ENCODE measurements around the genes CHMP5 and PRSS3.

DNA sequence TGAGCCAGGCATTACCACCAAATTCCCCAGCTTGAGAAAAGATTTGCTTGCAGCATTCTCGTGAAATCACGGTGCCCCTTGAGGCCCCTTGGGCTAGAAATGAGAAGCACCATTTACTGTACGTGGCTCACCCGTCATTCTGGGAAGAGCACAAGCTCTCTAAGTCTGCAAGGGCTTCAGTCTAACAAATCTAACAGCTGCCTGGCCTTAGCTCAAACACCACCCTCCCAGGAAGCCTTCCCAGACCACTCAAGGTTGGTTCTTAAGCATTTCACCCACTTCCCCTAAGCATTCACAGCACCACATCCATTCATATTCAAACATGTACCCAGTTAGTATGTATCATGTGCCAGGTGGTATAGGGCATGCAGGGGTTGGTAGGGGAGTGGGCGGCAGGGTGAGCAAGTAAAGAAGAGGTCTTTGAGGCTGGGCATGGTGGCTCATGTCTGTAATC, 26.3 kb downstream of the B4GALT1 start:
- PRO-cap, result no peak
- RAMPAGE, long total RNA, 3 experiments, result no peak in any of the 3 experiments

DNA sequence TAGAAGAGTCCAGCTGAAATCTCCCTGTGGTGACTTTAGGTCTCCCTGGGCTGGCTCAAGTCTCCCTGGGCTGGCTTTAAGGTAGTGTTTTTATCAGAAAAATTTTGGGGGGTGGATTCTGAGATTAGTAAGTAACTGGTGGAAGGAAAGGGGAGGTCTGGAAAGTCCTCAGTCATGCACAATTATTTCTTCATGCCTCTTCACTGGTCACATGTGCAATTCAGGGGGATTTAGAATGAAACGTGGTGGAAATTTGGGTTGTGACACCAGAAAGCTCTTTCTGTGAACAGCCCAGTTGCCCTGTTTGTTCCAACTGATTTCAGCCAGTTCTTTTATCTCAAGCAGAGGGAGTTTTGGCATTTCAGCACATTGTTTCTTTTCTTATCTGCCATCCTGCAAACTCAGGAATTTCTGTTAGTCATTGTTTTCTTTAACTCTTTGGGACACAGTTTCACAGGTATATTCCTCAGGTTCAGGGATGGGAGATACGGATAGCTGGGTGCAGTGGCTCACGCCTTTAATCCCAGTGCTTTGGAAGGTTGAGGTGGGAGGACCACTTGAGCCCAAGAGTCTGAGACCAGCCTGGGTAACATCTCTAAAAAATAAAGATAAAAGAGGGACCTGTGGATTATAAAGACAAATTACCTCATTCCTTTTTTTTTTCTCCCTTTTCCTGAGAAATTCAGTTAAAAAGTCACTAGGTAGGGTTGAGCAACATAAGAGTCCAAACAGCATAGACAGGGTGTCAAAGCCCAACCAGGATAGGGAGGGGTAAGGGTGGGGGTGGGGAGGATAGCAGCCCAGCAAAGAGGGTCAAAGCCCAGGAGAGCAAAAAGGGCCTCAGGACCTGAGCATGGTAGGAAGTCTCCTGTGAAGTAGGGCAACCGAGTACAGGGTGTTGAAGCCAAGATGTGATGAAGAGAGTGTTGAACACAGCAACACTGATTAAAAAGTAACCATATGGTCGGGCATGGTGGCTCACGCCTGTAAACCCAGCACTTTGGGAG, 5.3 kb upstream of the B4GALT1 start:
- PRO-cap, result no peak
- RAMPAGE, long total RNA, 3 experiments, result no peak in any of the 3 experiments

- PRO-cap, result no peak
- RAMPAGE, long total RNA, 3 experiments, result no peak in any of the 3 experiments
These were observed 17.8 kb upstream of the B4GALT1 start for GRCh38 chr9:33184976-33185336.

GRCh38 chr9:33202509-33202928, 35.4 kb upstream of the B4GALT1 start:
- PRO-cap, result no peak
- RAMPAGE, long total RNA, 3 experiments, result no peak in any of the 3 experiments

DNA sequence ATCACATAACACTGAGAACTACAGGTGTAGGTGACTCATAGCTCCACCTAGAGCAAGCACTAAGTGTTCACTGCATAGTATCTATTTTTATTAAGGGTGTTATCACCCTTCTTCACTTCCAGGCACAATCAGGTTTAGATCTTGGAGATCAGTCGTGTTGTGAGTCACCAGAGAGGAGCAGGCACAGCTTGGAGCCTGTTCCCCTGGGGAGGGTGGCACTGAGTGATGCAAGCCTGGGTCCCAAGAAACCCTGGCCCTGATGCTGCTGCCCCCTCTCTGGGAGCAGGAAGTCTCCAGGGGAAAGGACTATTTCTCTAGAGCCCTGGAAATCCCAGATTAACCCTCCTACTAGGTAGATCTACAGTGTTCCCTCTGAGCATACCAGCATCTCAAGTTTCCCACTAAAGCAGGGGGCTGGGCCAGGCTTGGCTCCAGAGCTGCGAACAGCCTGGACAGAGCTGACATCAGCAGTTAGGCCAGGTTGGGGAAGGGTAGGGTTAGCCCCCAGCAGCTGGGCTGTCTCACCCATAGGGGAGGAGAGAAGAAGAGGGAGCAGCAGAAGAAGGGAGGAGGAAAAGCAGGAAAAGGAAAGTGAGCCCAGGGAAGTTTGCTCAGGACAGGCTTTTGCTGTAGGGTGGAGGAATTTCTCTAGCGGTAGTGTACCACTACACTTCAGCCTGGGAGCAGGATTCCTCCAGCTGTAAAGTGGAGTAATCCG, 28.1 kb upstream of the SPINK4 start:
- PRO-cap, result no peak
- RAMPAGE, long total RNA, 3 experiments, result no peak in any of the 3 experiments

DNA sequence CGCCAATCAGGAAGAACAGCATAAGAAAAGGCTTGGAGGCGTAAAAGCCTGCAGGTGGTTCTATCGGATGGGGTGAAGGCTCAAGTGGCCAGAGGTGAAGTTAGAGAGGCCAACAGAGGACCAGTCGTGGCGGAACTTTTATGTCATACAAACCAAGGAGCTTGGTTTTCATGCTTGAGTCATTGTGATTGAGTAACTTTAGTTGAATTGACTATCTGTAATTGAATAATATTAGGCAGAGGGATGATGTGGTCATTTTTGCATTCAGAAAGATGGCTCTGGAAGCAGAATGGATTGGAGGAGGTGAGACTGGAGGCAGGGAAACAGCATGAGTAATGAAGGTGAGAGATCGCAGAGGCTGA, 7.2 kb upstream of the SPINK4 start:
- PRO-cap, result no peak
- RAMPAGE, long total RNA, 3 experiments, result no peak in any of the 3 experiments

DNA sequence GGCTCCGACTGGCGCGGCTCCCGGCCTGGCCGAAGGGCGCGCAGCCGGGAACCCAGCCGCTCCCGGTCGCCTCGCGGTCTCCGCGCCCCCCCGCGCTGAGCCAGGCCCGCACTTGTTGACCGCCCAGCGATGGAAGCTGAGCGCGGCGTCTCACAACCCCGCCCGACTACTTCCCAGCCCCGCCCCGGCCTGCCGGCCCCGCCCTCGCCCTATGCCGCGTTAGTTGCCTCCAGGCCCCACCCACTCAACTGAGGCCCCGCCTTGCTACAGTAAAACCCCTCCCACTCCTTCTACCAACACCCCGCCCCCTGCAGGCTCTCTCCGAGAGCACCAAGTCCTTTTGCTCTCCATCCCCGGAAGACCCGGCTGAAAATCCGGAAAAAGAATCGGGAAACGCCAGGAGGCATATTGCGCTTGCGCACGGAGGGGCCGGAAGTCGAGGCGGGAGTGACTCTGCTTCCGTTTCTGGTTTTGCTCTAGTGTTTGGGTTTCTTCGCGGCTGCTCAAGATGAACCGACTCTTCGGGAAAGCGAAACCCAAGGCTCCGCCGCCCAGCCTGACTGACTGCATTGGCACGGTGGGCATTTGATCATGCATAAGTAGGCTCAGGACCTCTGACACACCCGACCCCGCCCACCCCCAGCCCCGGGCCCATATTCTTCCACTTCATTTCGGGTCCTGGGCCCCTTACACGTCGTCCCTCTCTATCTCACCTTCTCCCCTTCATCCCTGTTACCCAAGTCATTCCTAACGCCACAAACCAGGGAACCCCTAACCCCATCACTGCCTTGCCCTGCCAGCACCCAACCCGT, at the start of gene CHMP5:
Gene CHMP5 (plus strand): TSS at position 479 of the 812 bp plus-strand sequence.
- PRO-cap, result bidirectional peak, plus-strand start at position 468 of the sequence, minus-strand start at position 138 of the sequence
- RAMPAGE, long total RNA, 3 experiments, result start-site peak on the plus strand in 3 of 3 experiments, centred at positions 471 to 476 of the sequence, 268 to 594 reads per replicate

GRCh38 chr9:33348898-33350144, 53.0 kb downstream of the AQP7 start:
- PRO-cap, result no peak
- RAMPAGE, long total RNA, 3 experiments, result no peak in any of the 3 experiments

DNA sequence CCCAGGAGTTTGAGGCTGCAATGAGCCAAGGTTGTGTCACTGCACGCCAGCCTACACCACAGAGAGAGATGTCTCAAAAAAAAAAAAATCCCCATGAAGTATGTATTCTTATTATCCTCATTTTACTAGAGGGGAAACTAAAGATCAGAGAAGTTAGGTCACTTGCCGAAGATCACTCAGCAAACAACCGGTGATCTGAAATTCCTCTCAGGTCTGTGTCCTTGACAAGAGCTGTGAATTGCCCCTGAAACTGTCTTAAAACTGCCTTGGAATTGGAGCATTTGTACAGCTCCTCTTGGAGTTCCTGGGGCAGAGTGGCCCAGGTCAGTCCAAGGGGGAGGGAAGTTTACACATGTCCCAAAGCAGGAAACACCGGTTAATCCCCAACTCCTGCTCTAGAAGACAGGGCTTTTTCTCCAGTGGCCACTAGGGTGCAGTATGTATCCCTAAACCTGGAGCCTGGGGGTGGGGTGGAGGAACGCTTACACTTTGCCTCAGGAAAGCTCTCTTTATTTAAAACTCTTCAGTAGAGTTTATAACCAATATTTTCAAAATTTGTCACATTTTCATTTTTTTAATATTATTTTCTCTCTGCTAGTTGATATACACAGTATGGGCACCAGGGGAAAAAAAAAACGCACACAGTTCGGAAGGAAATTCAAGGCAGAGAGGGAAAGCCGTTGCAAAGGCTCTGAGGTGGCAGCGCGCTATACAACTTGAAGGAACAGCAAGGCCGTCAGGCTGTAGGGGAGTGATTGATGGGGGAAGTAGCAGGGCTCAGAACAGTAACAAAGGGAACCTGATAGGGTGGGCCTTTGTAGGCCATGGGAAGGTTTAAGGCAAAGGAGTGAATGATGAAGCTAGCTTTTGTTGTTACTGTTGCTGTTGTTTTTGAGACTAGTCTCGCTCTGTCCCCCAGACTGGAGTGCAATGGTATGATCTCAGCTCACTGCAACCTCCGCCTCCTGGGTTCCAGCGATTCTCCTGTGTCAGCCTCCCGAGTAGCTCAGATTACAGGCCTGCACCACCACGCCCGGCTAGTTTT, 27.4 kb downstream of the AQP7 start:
- PRO-cap, result no peak
- RAMPAGE, long total RNA, 3 experiments, result no peak in any of the 3 experiments

DNA sequence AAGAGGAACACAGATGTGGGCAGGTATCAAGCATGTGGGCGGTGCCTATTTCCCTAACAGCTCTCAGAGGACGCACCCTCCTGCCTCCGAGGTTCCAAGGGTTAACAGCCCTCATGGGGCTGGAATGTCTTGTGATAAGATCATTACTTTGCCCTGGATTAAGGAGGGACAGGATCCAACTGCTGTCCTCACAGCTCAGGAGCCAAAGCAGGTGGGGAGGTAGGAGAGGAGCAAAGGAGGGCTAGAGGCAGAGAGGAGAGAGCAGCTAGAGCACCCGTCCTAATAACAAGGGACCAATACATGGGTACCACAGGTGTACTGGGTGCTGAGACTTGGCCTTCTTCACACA, 9.9 kb downstream of the AQP7 start:
- PRO-cap, result no peak
- RAMPAGE, long total RNA, 3 experiments, result no peak in any of the 3 experiments

GRCh38 chr9:33403135-33403850, 925 bp upstream of the AQP7 start:
- PRO-cap, result no peak
- RAMPAGE, long total RNA, 3 experiments, result no peak in any of the 3 experiments

- PRO-cap, result no peak
- RAMPAGE, long total RNA, 3 experiments, result no peak in any of the 3 experiments
These were observed 13.3 kb upstream of the ANKRD18B start for GRCh38 chr9:33510623-33511345.

DNA sequence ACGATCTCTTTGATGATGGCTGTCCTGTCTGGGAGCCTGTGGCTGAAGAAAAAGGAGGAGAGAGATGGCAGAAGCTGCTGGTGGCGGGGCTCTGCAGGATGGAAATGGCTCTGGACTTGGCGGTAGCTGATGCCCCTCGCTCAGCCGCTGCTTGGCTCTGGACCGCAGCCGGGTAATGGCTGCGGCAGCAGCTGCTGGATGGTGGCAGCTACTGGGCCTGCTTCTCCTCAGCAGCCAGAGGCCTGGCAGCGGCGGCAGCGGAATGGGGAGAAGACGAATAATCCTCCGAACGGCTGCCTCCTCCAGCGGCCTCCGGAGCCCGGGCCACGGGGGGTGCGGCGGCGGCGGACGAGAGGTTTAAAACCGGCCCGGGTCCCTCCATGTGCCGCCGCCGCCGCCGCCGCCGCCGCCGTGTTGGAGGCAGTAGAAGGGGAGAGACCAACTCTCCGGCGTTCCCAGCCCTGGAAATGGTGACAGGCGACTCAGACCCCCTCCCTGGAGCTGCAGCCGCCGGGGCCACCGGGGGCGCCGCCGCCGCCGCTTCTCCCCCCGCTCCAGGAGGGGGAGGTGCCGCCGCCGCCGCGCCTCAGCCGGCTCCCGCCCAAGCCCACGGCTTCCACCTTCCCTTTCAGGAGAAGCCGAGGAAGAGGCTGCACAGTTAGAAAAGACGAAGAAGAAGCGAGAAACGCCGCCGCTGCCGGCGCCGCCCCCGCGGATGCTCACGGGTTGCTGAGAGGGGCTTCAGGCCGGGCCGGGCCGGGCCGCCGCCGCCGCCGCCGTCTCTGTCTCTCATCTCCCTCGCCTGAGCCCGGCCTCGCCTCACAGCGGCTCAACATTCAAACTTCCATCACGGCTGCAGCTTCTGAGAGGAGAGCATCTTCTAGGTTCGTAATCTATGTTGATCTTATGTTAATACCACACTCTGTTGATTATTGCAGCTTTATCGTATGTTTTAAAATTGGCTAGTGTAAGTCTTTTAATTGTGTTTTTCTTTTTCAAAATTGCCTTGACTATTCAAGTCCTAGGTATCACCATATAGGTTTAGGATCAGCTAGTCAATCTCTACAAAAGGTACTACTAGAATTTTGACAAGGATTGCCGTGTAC, 118.4 kb upstream of the PRSS3 start:
- PRO-cap, result no peak
- RAMPAGE, long total RNA, 3 experiments, result no peak in any of the 3 experiments

DNA sequence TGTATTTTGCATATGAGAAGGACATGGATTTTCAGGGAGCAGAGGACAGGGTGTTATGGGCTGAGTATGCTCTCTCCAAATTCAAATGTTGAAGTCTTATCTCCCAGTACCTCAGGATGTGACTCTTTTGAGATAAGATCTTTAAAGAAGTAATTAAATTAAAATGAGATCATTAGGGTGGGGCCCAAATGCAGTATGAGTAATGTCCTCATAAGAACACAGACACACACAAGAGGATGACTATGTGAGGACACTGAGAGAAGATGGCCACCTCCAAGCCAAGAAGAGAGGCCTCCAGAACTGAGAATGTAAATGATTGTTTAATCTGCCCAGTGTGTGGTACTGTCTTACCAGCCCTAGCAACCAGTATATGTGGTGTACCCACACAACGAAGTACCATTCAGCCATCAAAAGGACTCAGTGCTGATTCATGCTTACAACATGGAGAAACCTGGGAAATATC, 24.9 kb upstream of the PRSS3 start:
- PRO-cap, result no peak
- RAMPAGE, long total RNA, 3 experiments, result no peak in any of the 3 experiments

GRCh38 chr9:33795064-33795747, at the start of gene PRSS3:
Gene PRSS3 (plus strand): TSS chr9:33795561.
- PRO-cap, result no peak
- RAMPAGE, long total RNA, 3 experiments, result no peak in any of the 3 experiments

GRCh38 chr9:33911734-33912306, 94.9 kb downstream of the UBE2R2 start:
- PRO-cap, result no peak
- RAMPAGE, long total RNA, 3 experiments, result start-site peak on the plus strand in 1 of 3 experiments, at chr9:33912012-33912046 at its widest, 14 reads per replicate

DNA sequence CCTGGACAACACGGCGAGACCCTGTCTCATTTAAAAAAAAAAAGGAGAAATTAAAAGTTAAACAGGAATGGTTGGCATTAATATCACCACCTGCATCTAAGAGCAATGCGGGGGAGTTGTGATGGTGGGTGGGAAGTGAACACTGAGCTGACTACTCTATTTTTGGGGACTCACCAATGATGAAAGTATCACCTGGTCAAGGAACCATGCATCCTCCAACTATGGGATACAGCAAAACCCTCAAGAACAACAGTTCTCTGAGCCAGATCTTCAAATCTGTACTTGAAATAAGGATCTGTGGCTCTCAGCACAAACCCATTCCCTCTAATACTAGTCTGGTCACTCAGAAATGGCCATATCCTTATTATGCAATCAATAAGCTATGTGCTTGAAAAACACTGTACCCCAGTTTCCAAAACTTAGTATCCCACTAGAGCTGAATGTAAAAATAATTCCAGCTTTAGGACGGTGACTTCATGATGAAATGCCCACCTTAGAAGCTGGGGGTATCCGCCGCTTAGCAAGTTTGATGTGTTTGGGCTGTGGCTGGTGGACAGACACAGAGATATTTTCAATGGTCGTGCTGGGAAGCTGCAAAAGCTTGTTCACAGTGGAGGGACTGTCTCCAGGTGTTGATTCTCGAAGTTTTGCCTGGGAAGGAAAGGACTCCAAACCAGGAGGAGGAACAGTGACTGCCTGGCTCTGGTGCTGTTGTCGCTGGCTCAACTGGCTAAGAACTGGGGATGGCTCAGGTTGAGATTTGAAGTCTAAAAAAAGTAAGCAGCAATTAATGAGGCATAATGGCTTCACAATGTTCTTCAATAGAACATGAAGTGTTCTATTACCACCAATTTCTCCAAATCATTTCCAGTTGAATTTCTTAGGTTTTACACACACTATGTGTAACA, 104.6 kb downstream of the UBAP2 start:
- PRO-cap, result no peak
- RAMPAGE, long total RNA, 3 experiments, result no peak in any of the 3 experiments

GRCh38 chr9:34045892-34046449, 2.7 kb downstream of the UBAP2 start:
- PRO-cap, result no peak
- RAMPAGE, long total RNA, 3 experiments, result no peak in any of the 3 experiments

- PRO-cap, result no peak
- RAMPAGE, long total RNA, 3 experiments, result no peak in any of the 3 experiments
These were observed 24.4 kb upstream of the UBAP2 start for GRCh38 chr9:34073043-34073614.

DNA sequence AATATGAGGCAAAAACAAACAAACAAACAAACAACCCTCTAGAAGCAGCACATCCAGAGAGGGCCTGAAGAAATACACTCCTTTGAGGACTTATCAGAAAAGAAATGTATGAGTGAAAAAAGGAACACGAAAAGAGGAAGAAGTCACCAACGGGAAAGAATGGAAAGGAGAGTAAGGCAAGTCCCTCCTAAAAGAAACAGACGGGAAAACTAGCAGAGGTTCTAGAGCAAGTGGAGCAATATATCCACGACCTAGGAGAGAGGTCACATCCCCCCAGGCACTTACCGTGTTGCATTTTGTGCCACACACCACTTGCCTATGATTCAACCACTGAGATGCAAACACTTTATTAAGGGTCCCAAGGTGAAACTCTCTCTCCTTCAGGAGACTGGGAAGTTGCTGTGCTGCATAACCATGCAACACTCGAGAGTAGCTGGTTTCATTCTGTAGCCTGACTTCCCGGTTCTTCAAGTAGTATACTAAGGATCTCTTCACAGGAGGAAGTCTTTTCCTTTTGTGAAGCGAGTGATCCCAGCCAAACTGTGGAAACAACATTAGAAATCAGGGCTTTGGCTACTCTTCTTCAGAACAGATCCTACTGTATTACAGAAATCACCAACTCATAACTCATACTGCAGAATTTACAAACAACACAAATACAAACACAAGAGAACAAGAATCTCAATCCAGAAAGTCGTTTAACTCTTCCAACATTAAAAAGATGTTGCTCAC, 1.6 kb downstream of the DCAF12 start:
- PRO-cap, result no peak
- RAMPAGE, long total RNA, 3 experiments, result no peak in any of the 3 experiments